Ureter (tissue), 1 donor: ENCODE measurements around the genes ZNF506, ZNF682, ZNF85, ZNF492, ZNF723 and ZNF675.

GRCh38 chr19:19762522-19763062 lies 29.7 kb upstream of the ZNF14 start:
- PRO-cap, result no peak

- PRO-cap, result bidirectional peak, plus-strand start at chr19:19776786, minus-strand start at chr19:19776402
These were observed 43.3 kb upstream of the ZNF14 start for GRCh38 chr19:19775696-19777067.

DNA sequence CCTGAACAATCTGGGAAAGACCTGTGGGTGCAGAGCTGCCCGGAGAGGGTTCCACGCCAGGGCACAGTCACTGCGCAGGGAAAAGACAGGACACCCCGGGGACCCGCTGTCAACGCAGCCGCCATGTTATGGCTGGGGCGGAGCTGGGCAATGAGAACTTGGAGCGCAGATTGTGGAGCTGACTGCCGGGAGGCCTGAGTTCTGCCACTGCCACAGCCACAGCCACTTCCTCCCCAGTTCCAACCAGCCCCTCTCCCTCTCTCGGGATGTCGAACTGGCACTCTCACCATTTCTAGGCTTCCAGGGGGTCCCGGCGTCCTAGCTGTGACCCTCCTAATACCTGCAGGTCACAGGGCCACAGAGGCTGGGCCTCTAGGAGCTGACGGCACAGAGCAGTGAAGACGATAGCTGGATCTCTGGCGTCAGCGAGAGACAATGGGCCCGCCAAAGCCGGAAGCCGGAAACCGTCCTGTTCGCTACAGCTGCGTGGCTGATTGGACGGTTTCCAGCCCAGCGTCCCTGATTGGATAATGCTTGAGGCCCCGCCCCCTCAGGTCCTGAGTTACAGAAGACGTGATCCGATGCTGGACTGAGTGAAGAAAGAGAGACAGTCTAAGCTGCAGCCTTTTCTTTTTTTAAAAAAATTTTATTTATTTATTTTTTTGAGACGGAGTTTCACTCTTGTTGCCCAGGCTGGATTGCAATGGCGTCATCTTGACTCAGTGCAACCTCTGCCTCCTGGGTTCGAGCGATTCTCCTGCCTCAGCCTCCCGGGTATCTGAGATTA lies at the start of gene ZNF506:
TSS of gene ZNF506 (minus strand) at position 437 of the 787 bp plus-strand sequence.
- PRO-cap, result bidirectional peak, plus-strand start at position 592 of the sequence, minus-strand start at position 437 of the sequence

GRCh38 chr19:20038568-20039903 lies at the start of gene ZNF682:
TSS of gene ZNF682 (minus strand) at chr19:20039505.
- PRO-cap, result bidirectional peak, plus-strand start at chr19:20039317, minus-strand start at chr19:20039240; unidirectional peak, minus-strand start at chr19:20039534

- PRO-cap, result no peak
These were observed 142.9 kb downstream of the ZNF737 start for GRCh38 chr19:20422558-20423159.

- PRO-cap, result no peak
These were observed at the start of gene ZNF85 for GRCh38 chr19:20922816-20923926. TSS of gene ZNF85 (plus strand) at chr19:20923251.

- PRO-cap, result no peak
These were observed 1.8 kb downstream of the ZNF714 start for GRCh38 chr19:21083774-21084194.

- PRO-cap, result no peak
These were observed 22.2 kb downstream of the ZNF493 start for GRCh38 chr19:21418754-21419834.

GRCh38 chr19:21440191-21440857 lies 43.4 kb downstream of the ZNF493 start:
- PRO-cap, result no peak

GRCh38 chr19:21494337-21494737 lies 11.1 kb upstream of the ZNF429 start:
- PRO-cap, result no peak

DNA sequence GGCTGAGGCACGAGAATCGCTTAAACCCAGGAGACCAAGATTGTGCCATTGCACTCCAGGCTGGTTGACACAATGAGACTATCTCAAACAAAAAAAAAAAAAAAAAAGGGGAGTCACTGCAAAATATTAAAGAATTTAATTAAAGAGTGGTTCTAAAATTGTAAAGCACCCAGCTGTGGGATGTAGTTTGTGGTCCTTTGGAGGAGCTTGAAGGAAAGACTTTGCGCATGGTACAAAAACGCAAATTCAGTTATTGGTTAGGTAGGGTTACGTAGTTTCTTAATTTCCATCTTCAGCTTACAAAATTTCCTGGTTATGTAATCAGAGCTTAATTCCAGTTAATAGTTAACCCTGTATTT lies 932 bp downstream of the ZNF429 start:
- PRO-cap, result no peak

- PRO-cap, result bidirectional peak, plus-strand start at chr19:21569416, minus-strand start at chr19:21569239
These were observed 63.6 kb downstream of the ZNF429 start for GRCh38 chr19:21568538-21569809.

DNA sequence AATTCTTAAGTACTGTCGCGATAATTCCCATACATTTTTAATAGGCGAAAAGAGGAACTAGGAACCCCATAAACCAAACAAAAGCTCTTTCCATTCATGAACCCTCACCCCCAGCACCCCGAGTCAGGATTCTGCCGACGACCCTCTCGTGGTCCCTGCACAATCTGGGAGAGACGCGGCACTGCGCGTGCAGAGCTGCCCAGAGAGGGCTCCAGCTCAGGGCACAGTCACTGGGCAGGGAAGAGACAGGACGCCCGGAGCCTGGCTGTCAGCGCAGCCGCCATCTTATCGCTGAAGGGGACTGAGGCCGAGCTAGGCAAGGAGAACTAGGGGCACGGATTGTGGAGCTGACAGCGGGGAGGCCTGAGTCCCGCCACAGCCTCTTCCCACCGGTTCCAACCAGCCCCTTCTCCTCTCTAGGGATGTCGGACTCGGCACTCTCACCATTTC lies 370 bp downstream of the ZNF98 start:
- PRO-cap, result no peak

DNA sequence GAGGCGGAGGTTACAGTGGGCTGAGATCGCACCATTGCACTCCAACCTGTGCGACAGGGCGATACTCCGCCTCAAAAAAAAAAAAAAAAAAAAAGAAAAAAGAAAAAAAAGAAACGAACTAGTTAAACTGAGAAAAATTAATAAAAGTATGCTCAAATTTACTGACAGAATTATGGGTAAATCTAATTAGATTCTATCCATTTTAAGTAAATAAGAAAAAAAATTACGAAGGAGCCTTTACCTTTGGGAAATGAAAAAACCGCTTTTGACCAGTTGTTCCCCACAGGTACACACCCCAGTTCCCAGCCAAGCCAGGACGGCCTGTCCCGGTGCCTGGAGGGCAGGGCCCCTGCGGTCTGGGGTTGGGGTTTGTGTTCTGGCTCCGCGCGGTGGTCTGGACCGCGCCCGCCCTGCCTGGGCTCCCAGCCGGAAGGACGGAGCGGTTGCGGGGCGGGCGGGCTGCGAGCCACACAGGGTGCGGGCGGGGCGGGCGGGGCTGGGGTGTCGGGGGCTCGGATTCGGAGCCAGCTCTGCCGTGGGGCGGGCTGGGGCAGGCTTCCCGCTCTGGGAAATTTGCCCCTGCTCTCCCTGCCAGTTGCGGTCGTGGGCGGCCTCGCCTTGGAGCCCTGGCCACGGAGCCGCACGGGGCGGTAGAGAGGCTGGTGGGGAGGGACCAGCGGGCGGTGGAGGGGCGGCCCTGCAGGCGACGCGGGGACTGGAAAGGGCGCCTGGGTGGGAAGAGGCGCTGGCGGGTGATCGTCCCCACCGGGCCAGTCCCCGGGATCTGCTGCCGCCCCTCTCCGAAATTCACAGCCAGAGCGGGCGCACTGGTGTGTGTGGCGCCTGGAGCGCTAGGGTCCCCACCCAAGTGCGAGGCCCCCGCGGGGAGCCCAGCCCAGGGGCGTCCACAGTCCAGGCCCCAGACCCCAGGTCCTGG lies 11.2 kb upstream of the ZNF492 start:
- PRO-cap, result no peak

- PRO-cap, result bidirectional peak, plus-strand start at chr19:22634332, minus-strand start at chr19:22634131
These were observed at the start of gene ZNF492 for GRCh38 chr19:22633897-22634465. TSS of gene ZNF492 (plus strand) at chr19:22634324.

DNA sequence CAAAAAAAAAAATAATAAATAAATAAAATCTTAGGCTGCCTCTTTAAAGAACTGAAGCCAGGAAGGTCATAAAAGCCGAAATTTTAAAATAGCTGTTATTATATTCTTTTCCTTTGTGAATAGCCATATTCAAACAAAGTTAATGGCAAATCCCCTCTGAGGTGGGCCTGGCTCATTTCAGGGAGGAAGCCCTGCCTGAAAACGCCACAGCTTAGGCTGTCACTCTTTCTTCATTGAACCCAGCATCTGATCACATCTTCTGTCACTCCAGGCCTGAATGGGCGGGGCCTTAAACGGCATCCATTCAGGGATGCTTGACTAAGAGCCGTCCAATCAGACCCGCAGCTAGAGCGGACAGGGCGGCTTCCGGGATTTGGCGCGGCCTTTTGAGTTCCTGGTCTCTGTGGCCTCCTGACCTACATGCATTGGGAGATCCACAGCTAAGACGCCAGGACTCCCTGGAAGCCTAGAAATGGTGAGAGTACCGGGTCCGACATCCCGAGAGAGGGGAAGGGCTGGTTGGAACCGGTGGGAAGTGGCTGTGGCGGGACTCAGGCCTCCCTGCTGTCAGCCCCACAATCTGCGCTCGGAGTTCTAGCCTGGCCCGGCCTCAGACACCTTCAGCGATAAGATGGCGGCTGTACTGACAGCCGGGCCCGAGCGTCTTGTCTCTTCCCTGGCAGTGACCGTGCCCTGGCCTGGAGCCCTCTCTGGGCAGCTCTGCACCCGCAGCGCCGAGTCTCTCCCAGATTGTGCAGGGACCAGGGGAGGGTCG lies at the start of gene ZNF723:
TSS of gene ZNF723 (plus strand) at position 384 of the 775 bp plus-strand sequence.
- PRO-cap, result no peak

- PRO-cap, result no peak
These were observed 46.6 kb upstream of the ZNF730 start for GRCh38 chr19:23070234-23070668.

- PRO-cap, result no peak
These were observed 20.4 kb upstream of the ZNF91 start for GRCh38 chr19:23415447-23416271.

- PRO-cap, result bidirectional peak, plus-strand start at chr19:23687317, minus-strand start at chr19:23687177
These were observed at the start of gene ZNF675 for GRCh38 chr19:23687096-23687508. TSS of gene ZNF675 (minus strand) at chr19:23687212.

DNA sequence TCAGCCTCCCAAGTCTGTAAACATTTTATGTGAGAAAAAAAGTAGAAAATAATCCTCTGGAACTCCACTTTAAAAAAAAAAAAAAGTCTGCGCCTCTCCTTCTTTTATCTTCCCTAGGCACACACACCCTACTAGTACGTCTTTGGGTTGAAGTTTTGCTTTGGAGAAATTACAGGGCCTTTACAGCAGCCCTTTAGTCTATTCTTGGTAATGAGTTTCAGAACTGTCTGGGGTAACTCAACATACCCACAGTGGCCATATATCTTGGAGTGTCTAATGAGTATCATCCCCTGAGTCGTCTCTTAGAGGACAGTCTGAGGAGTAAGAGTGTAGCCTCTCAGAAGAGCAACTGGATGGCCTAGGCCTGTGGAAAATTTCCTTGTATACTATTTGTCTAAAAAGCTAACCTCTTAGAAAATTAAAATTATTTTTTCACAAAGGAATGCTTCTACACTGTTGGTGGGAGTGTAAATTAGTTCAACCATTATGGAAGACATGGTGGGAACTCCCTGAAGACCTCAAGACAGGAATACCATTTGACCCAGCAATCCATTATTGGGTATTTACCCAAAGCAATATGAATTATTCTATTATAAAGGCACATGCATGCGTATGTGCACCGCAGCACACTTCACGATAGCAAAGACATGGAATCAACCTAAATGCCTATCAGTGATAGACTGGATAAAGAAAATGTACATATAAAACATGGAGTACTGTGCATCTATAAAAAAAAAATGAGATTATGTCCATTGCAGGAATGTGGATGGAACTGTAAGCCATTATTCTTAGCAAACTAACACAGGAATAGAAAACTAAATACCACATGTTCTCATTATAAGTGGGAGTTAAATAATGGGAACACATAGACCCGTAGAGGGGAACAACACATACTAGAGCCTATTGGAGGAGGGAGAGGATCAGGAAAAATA lies 2.2 kb downstream of the RPSA2 start:
- PRO-cap, result no peak